Frontal cortex (tissue), 2 donors: ENCODE measurements around the genes PROM2 and STARD7.

DNA sequence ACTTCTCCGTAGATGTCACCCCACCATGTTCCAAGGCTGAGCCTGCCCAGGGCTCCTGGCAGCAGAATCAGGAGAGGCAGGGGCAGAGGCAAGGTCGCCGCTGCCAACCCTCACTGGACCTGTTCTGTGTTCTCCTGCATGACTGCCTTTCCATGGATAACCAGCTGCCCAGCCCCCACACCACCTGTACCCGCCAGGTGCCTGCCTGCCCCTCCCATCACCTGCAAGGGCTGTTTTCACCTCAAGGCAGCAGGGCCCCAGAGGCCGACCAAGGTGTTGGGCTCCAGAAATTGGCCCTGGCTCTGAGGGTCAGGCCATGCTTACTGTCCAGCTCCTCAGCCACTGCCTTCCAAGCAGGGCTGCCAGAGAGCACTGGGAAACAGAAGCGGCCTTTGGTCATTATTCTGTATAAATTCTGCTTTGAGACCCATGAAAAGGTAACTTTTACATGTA is 22.7 kb downstream of the MAL start:
- RAMPAGE, long total RNA, result no peak

- RAMPAGE, long total RNA, result no peak
Observed at GRCh38 chr2:95274194-95274858, at the start of gene PROM2. Gene PROM2, plus strand, starts transcription at chr2:95274449.

DNA sequence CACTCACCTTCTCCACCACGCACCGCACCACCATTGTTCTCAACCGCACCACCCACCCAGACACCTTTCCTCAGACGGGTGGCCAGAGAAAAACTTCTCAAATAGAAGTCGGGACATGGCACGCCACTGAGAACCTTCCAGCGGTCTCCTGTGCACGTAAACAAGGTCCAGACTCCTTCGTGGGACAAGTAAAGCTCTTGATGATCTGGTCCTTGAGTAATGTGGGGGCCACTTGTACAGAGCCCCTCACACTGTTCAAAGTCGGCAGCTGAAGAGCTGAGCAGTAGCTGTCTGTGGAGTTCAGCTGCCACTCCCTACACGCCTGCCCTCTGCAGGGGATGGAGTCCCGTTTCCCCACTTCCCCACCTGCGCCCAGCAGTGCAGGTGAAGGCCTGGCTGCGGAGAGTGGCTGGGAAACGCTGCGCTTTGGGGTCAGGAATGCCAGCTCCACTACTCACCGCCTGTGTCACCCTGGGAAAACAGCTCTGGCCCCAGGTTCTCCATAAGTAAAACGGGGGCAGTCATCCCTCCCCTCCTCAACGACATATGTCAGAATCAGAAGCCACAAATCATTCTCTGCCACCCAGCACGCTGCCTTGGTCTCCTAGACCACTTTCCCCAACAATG is 579 bp upstream of the FAHD2A start:
- RAMPAGE, long total RNA, result no peak

DNA sequence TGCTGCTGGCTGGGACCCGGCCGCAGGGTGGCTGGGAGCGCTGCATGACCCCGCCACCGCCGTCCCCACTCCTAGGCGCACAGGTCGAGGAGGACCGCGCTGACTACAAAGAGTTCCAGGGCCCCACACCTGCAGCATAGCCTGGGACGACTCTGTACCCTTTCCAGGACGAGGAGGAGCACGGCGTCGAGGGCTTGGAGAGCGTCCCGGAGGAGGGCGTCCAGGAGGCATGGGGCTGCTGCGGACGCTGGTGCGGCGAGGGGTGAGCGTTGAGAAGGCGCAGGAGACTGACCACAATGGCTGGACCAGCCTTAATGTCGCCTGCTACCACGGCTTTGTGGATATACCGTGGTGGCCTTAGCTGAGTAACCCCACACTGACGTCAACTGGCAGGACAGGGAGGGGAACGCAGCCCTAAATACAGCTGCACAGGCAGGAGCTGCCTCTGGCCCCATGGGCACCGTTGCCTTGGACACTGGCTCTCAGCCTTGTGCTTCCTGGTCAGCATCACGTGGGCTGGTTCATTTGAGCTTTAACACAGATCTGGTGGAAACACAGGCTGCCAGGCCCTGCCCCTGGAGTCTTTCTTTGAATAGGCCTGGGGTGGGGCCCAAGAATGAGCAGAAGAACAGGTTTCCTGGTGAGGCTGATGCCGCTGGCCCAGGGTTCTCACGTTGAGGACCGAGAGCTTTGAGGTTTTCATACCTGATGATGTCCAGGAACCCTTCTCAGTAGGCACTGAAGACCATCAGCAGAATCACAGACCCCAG is 41.0 kb upstream of the TRIM43B start:
- RAMPAGE, long total RNA, result no peak

GRCh38 chr2:95551017-95551576 is 40.7 kb upstream of the TRIM43 start:
- RAMPAGE, long total RNA, result no peak

- RAMPAGE, long total RNA, result no peak
Observed at GRCh38 chr2:95698179-95698639, 106.4 kb downstream of the TRIM43 start.

GRCh38 chr2:95818097-95818531 is 173.5 kb downstream of the ANKRD36C start:
- RAMPAGE, long total RNA, result no peak

DNA sequence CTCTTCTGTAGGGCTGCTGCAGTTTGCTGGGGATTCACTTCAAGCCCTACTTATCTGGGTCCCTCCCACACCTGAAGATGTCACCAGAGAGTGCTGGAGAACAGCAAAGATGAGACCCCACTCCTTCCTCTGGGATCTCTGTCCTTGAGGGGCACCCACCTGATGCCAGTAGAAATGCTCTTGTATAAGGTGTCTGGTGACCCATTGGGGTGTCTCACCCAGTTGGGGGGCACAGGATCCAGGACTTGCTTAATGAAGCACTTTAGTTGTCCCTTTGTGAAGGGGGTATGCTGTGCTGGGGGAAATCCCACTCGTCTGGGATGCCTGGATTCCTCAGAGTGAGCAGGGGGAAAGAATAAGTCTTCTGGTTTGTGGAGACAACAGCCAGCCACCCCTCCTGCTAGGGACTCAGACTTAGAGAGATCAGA is 165.9 kb downstream of the ANKRD36C start:
- RAMPAGE, long total RNA, result no peak

GRCh38 chr2:96009701-96010132 is 18.1 kb upstream of the ANKRD36C start:
- RAMPAGE, long total RNA, result no peak

DNA sequence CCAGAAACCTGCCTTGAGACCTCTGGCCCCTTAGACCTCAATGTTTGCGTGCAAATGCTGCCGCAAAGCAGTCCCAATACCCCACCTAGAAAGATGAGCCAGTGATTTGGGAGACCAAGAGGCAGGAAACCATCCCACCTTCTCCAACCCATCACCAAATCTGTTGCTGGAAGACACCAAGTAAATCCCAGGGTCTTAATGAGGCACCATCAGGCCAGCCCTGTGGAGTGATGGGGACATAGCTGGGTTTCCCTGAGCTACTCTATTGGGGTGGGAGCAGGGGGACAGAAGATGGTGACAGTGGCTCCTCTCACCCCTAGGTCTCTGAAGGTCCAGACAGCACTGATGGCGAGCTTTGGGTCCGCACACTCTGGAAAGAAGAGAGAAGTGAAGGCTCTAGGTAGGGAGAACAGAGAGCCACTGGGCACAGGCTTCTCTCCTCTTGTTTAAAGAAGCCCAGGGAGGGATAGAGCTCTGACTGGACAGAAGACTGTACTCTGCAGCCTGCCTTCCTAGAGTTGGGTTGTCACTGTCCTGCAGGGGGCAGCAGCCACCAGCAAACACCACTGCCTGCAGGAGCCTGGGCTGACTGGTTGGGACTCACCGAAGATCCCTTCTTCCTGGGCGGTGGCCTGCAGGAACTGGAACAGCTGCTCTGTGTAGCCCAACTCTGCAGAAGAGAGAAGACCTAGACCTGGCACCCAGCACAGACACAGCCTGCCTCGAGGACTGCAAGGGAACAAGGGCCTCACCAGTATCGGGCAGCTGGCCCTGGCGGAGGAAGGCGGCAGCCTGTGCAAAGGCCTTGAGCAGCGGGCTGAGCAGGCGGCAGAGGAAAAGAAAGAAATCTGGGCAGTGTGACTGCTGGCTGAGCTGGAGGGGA is 12.1 kb downstream of the GPAT2 start:
- RAMPAGE, long total RNA, result no peak

- RAMPAGE, long total RNA, result no peak
Observed at GRCh38 chr2:96090891-96091536, 25.4 kb downstream of the ADRA2B start.

- RAMPAGE, long total RNA, result no peak
Observed at GRCh38 chr2:96098665-96099387, 17.5 kb downstream of the ADRA2B start.

- RAMPAGE, long total RNA, result no peak
Observed at GRCh38 chr2:96156931-96157340, 11.7 kb upstream of the DUSP2 start.

DNA sequence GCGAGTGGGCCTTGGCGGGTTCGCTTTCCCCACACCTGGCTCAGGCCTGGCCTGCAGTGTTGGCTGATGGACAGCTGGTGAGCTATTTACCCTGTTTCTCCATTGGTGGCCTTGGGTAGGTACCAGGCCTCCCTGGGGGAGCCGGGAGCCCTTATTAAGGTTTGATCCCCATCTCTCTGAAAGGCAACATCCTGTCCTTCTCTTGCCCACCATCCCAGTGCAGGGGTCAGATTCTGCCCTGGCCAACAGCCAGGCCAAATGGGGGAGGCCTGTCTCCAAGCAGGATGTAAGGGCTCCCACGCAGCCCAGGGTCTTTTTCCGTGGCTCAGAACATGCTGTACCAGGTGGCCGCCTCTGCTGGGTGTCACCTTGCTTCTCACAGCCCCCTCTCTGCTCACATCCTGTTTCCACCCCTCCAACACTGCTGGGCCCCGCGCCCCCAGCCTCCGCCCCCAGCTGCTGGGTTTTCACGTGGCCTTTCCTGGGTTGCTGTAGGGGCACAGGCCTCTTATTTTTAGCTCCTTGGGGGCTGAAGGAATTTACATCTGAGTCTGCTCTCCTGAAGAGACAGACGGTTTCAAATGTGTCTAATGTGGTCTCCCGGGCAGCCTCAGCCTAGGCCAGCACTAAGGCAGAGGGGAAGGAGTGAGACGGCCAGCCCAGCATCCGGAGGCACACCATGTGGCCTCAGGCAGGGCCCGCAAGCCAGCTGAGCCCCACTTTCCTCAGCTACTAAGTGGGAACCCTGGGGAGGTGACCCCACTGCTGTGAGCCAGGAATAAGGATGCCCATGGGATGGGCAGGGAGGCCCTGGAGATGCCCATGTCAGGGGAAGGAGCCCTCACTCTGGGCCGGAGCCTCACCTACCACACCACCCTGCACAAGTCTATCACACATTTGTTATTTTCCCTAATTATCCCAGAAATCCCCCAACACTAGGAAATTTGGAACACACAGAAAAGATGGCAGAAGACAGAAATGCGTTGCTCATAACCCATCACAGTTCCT is 18.6 kb upstream of the DUSP2 start:
- RAMPAGE, long total RNA, result no peak

DNA sequence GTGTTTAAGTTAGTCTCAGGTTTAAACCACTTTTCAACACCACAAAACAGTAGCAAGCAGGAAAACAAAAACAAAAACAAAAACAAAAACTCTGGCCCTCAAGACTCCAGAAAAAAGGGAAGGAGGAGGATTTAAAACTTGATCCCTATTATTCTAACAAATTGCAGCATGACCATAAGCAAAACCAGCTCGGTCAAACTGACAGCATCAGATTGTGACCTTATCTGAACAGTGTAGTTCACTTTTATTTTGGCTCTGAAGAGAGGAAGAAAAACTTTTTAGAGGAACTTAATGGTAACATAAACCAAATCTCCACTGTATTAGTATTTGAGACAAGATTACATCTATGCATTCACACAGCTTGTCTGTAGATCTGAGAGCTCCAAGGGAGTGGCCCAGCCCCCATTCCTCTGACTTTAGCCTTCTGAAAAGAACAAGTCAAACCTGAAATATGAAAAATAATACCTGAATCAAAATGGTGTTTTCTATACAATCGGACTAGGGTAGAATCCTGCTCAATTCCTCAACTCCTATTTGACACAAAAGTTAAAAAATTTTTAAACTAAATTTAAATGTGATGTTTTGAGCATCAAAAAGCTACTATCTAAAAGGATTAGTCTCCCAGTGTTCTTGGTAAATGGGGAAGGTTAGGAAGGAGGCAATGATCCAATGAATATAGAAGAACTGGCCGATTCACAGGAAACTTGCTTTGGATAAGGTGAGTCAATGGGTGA is 23.1 kb downstream of the STARD7 start:
- RAMPAGE, long total RNA, result no peak

DNA sequence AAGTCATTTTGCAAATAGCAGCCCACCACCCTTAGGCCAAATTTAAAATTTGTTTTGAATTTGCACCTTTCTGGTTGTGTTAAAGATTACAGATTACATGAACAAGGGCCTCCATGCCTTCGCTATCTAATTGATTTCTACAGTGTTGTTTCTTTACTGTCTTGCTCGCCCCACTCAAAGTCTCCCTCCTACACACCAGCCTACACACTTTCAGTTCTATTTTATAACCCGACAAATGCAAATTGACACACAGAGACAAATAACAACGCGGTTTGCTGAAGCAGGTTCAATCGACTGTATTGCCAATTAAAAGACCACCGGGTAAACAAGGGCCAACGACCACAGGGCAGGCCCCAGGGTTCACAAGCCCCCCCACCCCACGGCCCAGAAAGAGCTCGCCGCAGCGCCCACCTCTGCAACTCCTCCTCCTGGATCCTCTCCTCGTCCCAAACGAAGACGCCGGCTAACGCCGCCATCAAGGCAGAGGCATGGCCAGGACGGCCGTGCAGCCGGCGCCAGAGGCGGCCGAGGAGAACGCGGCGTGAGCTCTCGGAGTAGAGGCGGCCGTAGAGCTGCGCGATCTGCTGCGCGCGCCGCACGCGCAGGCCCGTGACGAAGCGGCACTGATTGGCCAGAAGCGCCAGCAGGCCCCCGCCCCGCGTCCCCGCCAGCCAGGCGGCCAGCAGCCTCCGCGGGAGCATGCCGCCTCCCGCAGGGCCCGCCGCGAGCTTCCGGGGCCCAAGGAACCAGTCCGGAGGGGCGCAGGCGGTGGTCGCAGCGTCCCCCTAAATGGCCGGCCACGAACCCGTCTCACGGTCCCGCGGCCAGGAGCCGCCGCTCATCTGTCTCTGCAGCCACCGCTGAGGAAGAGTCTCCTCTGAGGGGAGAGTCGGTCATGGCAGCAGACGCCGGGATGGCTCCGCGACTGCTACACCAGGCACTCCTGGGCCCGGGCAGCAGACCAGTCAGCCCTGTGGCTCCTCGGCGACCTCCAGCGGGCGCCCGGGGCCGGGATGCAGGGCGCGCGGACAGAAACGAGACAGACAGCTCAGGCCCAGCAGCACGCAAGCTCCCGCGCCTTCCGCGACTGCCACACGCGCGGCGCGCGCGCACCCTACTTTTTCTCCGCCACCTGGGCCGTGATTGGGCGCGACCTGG is at the start of gene STARD7:
Gene STARD7 (minus strand): TSS at position 1,094 of the 1,158 bp plus-strand sequence.
- RAMPAGE, long total RNA, result no peak

GRCh38 chr2:96234150-96234750 is 25.6 kb upstream of the STARD7 start:
- RAMPAGE, long total RNA, result no peak

GRCh38 chr2:96394254-96394961 is 58.8 kb downstream of the NCAPH start:
- RAMPAGE, long total RNA, result no peak

- RAMPAGE, long total RNA, result no peak
Observed at GRCh38 chr2:96413154-96413765, 77.7 kb downstream of the NCAPH start.

- RAMPAGE, long total RNA, result no peak
Observed at GRCh38 chr2:96470357-96471083, 34.6 kb downstream of the NEURL3 start.